ENCODE results near the gene BTBD3.

DNA sequence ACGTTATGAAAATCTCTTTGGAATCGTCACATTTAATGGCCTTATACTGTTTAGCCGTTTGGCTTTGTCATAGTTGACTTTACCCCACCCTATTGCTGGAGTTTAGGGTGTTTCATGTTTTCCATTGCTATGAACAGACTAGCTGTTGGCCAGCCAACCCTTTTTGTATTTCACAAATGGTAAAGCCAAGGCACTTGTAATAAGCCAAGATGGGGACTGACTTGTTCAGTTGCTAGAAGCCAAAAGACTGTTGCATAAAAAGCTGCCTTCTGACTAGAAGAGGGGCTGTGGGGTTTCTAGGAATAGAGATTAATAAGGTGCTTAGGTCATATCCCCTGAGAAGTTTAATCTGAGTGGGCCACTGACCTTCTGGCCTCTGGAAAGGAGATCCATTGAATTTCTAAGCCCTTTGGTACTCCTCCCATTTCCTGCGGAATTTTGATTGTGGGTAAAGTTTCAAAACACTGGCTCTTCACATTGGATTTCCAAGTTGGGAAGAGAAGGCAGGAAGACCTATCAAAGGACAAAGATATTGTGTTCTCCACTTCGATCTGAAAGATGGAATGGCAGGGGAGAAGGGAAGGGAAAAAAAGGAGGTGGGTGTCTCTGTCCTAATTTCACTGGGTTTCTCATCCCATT is 211.1 kb downstream of the PLCB4 start:
- PRO-cap, 3 experiments: no peak in any of the 3 experiments
- RRBS: no CpG with 5 or more reads among the region's 5 CpGs

DNA sequence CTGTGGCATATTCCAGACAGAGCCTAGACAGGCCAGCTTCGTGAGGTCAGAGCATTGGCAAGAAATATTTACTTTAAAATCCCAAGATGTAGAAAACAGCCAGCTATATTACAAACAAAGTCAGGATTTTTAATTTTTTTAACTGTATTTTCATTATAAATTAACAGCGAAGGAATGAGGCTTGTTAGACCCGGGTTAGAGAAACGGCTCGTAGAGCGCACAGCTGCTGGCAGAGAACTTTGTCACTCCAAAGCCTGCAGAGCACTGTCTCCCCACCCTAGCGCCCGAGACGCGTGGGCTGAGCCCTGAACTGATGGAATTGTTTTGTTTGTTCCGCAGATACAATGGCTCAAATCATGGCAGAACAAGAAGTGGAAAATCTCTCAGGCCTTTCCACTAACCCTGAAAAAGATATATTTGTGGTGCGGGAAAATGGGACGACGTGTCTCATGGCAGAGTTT is 754 bp downstream of the LAMP5 start:
- PRO-cap, 3 experiments: no peak in any of the 3 experiments
- RRBS: no CpG with 5 or more reads among the region's 14 CpGs

GRCh38 chr20:10221048-10221516 is 2.5 kb downstream of the SNAP25 start:
- PRO-cap, 3 experiments: no peak in any of the 3 experiments
- RRBS: no CpG with 5 or more reads among the region's 8 CpGs

- PRO-cap, 3 experiments: no peak in any of the 3 experiments
- RRBS: no CpG with 5 or more reads among the region's 1 CpG
Observed at GRCh38 chr20:10311828-10312342, 93.3 kb downstream of the SNAP25 start.

- PRO-cap, 3 experiments: no peak in any of the 3 experiments
- RRBS: no CpG with 5 or more reads among the region's 9 CpGs
Observed at GRCh38 chr20:10558413-10559296, 115.1 kb downstream of the JAG1 start.

DNA sequence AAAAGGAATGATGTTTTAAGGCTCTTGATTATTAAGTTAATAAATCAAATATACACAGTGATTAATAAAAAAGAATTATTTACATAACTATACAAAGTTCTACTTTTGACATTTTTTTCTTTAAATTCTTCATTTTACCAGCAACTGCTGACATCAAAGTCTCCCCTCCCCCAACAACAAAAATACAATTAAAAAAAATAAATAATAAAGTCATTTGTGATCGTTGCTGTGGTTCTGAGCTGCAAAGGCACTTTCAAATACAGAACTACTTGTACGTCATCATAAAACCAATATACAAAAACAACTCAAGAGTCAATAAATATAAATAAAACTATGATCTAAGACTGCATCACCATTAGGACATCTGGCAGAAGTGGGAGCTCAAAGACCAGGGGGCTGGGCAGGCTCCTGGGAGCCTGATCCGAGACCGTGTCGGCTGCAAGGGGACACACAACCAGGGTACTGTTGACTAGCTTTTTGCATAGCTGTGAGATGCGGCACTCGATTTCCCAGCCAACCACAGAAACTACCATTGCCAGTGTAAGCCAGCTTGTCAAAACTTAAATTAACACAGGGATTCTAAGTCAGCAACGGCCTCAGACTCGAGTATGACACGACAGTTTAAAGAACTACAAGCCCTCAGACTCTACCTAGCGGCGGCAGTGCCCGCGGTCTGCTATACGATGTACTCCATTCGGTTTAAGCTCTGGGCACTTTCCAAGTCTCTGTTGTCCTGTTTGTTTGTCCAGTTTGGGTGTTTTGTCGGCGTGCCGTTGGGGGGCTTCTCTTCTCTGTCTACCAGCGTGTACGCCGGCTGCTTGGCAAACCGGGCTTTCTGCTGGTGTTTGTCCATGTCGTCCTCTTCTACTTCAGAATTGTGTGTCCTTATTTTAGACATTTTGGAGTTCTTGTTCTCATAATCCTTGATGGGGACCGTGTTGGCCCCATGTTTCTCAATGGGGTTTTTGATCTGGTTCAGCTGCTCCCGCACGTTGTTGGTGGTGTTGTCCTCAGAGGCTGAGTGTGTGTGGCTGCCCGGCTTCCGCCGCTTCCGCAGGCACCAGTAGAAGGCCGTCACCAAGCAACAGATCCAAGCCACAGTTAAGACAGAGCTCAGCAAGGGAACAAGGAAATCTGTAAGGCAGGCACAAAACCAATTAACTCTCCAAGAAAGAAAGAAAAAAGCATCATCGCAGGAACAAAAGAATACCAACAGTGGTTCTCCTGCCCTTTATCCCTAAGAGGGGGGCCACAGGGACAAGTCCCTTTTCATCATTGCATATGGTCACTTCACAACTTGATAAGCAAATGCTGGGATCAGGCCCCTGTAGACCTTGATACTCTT is 34.5 kb downstream of the JAG1 start:
- PRO-cap, 3 experiments: no peak in any of the 3 experiments
- RRBS: no CpG with 5 or more reads among the region's 33 CpGs

DNA sequence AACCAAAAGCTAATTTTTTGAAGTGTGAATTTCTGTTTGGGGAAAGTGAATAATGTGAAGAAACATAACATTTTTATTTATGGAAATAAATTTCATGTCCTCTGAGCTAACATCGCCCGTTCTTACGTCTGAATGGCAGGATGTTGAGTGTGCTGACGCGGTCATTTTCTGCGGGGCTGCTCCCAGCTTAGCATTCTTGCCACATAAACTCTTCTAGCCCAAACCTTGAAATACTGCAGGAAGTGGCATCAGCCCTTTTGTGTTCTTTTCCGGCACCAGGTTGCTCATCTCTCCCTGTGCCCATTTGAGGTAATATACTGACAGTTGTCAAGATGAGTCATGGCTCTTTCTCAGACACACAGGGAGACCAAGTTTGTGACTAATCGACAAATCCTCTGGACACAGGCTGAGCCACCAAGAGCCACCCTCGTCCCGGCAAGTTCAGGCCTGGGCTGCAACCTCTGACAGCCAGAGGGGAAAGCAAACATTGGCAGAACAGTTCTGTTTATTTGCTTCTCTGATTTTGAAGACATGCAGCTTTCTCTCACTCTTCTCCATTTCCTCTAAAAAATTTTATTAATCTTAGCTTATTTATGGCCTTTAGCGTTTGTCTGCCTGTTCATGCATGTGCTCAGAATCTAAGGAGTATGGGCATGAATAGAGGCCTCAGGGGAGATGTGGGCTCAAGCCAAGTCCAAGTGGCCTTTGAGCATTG is 328.0 kb upstream of the JAG1 start:
- PRO-cap, 3 experiments: no peak in any of the 3 experiments
- RRBS: no CpG with 5 or more reads among the region's 11 CpGs

- PRO-cap, 3 experiments: no peak in any of the 3 experiments
- RRBS: no CpG with 5 or more reads among the region's 3 CpGs
Observed at GRCh38 chr20:11015792-11016007, 341.9 kb upstream of the JAG1 start.

GRCh38 chr20:11917485-11918222 is at the start of gene BTBD3:
TSS of gene BTBD3 (plus strand) at chr20:11917893.
- PRO-cap, 3 experiments: peak in 3 of 3 experiments; most common plus-strand start chr20:11917900 (in 2)
- RRBS: no CpG with 5 or more reads among the region's 5 CpGs

GRCh38 chr20:12857734-12858073 is 151.1 kb upstream of the SPTLC3 start:
- PRO-cap, 3 experiments: no peak in any of the 3 experiments
- RRBS: no CpG with 5 or more reads among the region's 8 CpGs

GRCh38 chr20:13774905-13775393 is 9.8 kb downstream of the ESF1 start:
- PRO-cap, 3 experiments: no peak in any of the 3 experiments
- RRBS: no CpG with 5 or more reads among the region's 3 CpGs

DNA sequence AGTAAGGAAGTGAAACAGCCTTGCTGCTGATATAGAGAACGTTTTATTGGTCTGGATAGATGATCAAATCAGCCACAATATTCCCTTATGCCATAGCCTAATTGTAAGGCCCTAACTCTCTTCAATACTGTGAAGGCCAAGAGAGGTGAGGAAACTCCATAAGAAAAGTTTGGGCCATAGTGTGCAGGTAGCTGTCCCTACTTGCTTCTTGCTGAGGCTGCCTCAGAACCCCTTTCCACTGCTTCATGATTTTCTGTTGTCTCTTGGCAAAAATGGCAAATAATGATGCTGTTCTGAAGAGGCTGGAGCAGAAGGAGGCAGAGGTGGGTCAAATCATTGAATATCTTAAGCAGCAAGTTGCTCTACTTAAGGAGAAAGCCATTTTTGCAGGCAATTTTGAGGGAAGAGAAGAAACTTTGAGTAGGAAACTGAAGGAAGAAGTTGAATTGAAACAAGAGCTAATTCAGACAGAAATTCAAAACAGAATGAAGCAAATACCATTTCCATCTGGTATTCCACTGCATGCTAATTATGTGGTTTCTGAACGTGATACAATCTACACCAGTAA is 131.9 kb downstream of the MACROD2 start:
- PRO-cap, 3 experiments: no peak in any of the 3 experiments
- RRBS: no CpG with 5 or more reads among the region's 2 CpGs

GRCh38 chr20:14717241-14717918 is 380.0 kb upstream of the FLRT3 start:
- PRO-cap, 3 experiments: no peak in any of the 3 experiments
- RRBS: no CpG with 5 or more reads among the region's 4 CpGs

GRCh38 chr20:14924493-14924748 is 587.0 kb upstream of the FLRT3 start:
- PRO-cap, 3 experiments: no peak in any of the 3 experiments
- RRBS: no CpG with 5 or more reads among the region's 1 CpG

DNA sequence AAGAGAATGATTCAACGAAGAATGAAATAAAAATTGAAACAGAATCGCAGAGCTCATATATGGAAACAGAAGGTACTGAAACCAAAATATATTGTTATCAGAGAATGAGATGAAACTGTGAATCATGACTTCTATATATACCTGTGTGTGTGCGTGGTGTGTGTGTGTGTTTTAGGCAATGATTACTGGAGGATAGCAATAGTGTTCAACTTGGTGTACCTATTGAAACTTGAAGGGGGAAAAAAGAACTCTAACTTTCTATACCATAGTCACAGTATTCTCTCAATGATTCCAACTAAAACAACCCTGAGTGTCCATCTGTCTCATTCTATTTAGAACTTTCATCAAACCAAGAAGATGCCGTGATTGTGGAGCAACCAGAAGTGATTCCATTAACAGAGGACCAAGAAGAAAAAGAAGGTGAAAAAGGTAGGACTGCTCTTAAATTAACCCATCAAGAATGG is 586.5 kb downstream of the KIF16B start:
- PRO-cap, 3 experiments: no peak in any of the 3 experiments
- RRBS: no CpG with 5 or more reads among the region's 4 CpGs

- PRO-cap, 3 experiments: no peak in any of the 3 experiments
- RRBS: no CpG with 5 or more reads among the region's 6 CpGs
Observed at GRCh38 chr20:16556304-16556925, 16.8 kb downstream of the KIF16B start.

- PRO-cap, 3 experiments: no peak in any of the 3 experiments
- RRBS: no CpG with 5 or more reads among the region's 2 CpGs
Observed at GRCh38 chr20:16587154-16587485, 13.9 kb upstream of the KIF16B start.

GRCh38 chr20:17542819-17543440 is 11.8 kb upstream of the BFSP1 start:
- PRO-cap, 3 experiments: no peak in any of the 3 experiments
- RRBS: no CpG with 5 or more reads among the region's 5 CpGs

GRCh38 chr20:17615781-17616369 is 46.0 kb downstream of the DSTN start:
- PRO-cap, 3 experiments: no peak in any of the 3 experiments
- RRBS: no CpG with 5 or more reads among the region's 17 CpGs

DNA sequence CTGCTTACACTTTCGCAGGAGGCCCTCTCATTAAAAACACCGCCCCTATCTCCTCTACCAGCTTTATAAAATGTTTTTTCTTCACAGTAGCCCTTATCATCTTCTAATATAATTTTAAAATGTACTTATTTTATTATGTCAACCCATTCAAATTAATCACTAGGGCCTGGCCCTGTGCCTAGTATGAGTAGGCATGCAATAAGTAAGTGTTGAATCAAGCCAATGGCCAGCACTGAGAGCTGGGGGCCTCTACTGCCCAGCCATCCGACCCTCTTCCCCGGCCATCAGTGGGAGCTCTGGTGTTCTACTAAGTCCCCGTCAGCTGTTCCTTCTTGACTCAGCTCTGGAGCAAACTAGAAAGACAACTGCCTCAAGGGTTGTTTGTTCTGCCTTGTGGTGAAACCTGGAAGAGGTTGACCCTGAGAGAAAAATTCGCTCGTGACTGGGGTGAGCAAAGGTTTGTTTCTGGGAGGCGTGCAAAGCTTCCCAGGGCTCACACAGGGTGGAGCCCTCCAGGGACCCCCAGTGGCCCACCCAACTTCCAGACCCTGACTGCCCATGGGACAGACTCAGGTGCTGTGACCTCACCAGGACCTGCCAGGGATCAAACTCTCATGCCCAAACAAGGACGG is 50.2 kb downstream of the BANF2 start:
- PRO-cap, 3 experiments: no peak in any of the 3 experiments
- RRBS: no CpG with 5 or more reads among the region's 9 CpGs

Measured in breast (tissue), 4 donors.